SUDHL5 (cell line): ENCODE results near the gene ABAT.

- PRO-cap = no peak
Measured at GRCh38 chr16:4870112-4871096, 23.1 kb downstream of the UBN1 start.

- PRO-cap = no peak
Measured at GRCh38 chr16:5616127-5616562, 402.7 kb upstream of the RBFOX1 start.

DNA sequence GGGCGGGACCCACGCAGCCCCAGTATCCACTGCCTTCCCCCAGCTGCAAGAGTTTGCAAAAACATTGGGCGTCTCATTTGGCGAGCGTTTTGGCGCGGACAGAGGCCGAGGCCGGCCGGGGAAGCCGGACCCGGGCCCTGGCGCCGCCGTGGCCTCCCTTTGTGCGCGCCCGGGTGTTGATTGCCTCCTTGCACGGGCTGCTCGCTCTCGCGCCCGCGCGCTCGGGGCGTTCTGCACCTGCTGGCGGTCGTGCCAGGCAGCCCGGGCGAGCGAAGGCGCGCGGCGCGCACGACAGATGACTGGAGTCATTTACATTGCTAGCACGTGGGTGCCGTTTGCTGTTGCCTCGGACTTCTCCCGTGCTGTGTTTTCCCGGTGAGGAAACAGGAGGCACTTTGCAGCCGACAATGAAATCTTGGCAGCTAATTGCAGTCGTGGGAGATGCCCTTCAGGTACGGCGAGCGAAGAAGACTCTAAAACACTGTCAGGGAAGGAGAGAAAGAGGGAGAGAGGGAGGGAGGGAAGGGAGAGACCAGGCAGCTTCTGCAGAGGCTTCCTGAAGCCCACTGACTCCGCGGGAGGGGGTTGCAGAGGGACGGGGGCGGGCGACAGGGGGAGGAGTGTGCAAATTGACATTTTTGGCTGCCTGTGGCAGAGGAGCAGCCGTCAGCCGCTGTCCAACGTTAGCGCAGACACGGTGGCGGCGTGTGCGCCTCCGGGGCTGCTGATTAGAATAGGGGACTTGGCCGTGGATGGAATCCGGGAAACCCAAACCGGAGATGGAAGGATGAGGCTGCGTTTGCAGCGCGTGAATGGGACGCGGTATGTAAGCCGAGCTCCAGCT lies 464.5 kb downstream of the RBFOX1 start:
- PRO-cap = no peak

GRCh38 chr16:7333218-7333686 lies 1257.1 kb downstream of the TMEM114 start:
- PRO-cap = no peak

GRCh38 chr16:8572475-8573562 lies 17.5 kb downstream of the TMEM114 start:
- PRO-cap = no peak

- PRO-cap = no peak
Measured at GRCh38 chr16:8627006-8627468, 5.5 kb downstream of the METTL22 start.

GRCh38 chr16:8641002-8641402 lies 19.5 kb downstream of the METTL22 start:
- PRO-cap = no peak

- PRO-cap = no peak
Measured at GRCh38 chr16:8643989-8645104, 22.8 kb downstream of the METTL22 start.

GRCh38 chr16:8668505-8669165 lies 5.8 kb upstream of the ABAT start:
- PRO-cap = no peak

DNA sequence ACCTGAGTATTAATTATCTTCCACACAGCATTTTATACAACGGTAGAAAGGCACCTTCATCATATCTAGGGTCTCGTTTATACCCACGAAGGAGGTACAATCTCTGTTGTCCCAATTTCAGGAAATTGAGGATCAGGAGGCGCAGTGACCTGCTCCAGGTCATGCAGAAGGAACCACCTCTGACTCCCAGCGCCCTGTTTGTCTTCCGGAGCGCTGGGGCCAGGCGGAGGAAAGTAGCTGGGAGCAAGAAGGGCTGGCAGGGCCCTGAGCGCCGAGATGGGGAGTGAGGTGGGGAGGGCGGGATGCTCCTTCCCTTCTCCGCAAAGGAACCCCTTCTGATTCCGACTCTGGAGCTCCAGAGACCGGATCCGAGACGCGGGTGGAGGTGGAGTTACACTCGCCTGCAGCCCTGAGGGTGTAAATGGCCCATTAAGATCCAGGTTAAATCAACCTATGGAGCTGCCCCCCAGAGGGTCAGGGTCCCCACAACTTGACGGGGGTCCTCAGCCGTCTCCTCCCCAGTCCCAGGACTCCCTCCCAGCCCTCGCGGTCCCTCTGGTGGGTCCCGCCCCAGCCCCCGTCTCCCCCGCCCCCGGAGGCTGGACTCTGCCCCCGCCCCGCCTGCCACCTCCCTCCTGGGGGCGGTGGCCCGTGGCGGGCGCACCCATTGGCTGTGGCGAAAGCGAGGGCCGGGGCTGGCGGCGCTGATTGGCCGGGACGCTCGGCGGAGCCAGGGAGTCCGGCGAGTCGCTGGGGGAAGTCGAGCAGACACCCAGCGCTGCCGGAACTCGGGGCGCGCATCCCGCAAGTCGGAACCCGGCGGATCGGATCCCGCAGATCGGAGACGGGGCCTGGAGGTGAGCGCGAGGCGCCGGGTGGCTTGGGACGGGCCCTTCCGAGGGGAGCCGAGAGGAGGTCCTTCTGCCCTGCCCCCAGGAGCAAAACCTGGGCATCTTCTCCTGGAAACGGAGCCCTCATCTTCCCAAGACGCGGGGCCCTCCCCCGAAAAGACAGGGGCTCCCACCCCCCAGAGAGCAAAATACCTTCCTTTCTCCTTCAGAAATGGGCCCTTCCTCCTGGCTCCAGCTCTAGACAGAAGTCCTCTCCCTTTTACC lies at the start of gene ABAT:
Gene ABAT (plus strand): TSS at position 763 of the 1,115 bp plus-strand sequence.
- PRO-cap = unidirectional peak, plus-strand start at position 767 of the sequence

GRCh38 chr16:8839437-8840211 lies 29.2 kb downstream of the CARHSP1 start:
- PRO-cap = no peak

GRCh38 chr16:8851767-8852520 lies 16.9 kb downstream of the CARHSP1 start:
- PRO-cap = no peak

DNA sequence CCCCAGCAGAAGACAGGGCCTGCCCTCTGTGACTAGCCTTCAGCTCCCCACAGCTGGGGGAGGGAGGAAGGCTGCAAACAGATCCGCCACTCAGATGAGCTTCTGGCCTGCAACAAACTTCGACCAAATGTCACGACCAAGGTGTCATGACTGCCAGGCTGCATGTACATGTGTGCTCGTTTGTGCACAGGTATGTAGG lies 5.0 kb downstream of the CARHSP1 start:
- PRO-cap = no peak

GRCh38 chr16:8864150-8865002 lies 4.4 kb downstream of the CARHSP1 start:
- PRO-cap = no peak

- PRO-cap = no peak
Measured at GRCh38 chr16:8887958-8888639, 5.9 kb downstream of the LITAFD start.

DNA sequence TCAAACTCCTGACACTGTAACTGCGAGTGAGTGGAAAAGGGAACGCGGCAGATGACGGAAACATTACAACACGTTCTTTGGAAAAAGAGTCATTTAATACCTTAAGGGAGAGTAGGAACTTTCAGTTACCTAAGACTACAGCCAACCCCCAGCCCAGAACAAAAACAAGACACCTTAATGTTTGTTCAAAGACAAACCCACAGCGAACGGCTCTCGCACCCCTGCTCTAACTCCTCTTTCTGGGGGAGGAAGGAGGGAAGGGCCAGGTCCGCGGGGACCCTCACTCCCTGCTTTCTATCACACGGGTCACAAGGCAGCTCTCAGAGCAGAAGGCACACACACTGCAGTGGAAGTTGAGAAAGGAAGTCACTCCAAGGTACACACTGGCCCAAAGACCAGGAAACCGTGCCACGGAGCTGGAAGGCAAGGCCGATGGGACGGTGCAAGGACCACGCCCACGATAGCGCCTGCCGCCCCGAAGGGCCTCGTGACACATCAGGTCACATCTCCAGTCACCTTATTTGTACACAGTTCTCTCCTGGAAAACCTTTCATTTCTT lies 9.9 kb downstream of the LITAFD start:
- PRO-cap = no peak

DNA sequence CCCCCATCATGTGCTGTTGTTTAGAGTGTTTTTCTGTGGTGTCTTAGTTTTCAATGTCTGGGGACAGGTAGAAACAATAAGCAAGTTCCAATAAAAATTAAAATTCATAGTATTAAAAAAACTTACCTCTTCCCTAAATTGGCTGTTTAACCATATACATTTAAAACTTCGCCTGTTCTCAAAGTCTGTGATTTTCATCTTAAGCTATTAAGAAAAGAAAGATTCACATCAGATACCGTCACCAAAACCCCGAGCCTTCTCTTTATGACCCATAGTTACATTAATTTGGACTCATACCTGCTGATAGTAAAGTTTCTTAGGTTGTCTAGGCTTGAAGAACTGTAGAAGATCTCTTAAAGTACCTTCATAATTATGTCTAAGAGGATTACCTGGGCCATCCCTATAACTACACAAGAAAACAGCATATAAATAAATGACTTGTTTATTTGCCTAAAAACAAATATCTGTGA lies 16.1 kb downstream of the LITAFD start:
- PRO-cap = no peak

DNA sequence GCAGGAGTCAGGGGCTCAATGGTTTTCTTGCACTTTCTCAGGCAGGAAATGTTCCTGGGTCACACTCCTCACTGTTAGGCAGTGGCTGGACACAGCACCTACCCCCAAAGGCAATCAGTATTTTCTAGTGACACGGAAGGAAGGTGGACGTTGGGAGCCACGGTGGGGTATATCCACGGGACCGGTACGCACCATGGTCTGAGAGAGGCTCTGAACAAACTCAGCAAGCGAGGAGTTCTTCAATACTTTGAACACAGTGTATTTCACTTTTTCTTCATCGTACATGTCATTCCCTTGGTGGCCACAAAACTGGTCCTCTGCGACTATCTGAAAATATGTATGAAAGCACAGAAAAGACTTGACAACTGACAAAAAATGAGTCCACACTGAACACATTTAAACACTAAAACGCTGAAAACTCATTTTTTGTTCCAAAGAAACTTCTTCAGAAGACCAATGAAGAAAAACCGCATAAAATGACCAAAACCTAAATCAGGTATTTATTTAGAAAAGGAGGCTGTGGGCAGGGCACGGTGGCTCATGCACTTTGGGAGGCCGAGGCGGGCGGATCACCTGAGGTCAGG lies 21.0 kb downstream of the LITAFD start:
- PRO-cap = no peak

DNA sequence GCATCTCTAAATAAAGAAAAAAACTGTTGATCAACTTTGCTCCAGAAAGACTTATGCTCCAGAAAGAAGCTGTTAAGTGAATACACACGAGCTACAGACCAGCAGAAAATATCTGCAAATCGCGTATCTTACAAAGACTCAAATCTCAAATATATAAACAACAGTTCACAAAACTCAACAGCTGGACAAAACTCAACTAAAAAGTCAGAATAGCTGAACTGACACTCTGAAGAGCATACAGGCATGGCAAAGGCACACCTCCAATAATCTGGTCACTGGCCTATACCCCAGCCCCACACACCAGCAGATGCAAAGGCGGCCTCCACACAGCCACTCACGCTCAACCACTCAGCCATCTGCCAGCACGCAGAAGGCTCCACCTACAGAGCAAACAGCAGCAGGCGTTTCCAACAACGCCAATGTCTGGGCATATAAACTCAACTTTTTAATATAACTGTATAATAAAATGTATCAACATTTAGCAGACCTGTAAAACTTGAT lies 17.2 kb downstream of the USP7 start:
- PRO-cap = bidirectional peak, plus-strand start at position 333 of the sequence, minus-strand start at position 268 of the sequence; unidirectional peak, minus-strand start at position 358 of the sequence

- PRO-cap = no peak
Measured at GRCh38 chr16:8989597-8989827, 25.8 kb upstream of the USP7 start.